H1 (cell line): ENCODE data around the genes H2AB1, F8 and H2AB3.

DNA sequence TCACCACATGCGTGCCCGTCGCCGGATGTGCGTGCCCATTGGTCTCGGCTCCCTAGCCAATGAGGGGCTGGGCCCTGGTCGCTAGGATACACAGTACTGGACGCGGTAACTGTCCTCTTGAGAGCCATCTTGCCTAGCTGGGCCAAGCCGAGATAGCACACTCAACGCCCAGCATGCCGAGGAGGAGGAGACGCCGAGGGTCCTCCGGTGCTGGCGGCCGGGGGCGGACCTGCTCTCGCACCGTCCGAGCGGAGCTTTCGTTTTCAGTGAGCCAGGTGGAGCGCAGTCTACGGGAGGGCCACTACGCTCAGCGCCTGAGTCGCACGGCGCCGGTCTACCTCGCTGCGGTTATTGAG is at the start of gene H2AB1:
Gene H2AB1 (plus strand): TSS at position 96 of the 356 bp plus-strand sequence.
- RRBS: no CpG with 5 or more reads among the region's 33 CpGs
CAGE:
- cytosol, long polyA plus RNA: no peak
- long polyA plus RNA: no peak
- nucleus, long polyA plus RNA: no peak

- RRBS: no CpG with 5 or more reads among the region's 4 CpGs
CAGE:
- cytosol, long polyA plus RNA: no peak
- long polyA plus RNA: no peak
- nucleus, long polyA plus RNA: no peak
Measured at GRCh38 chrX:154988832-154989251, 33.7 kb downstream of the F8 start.

DNA sequence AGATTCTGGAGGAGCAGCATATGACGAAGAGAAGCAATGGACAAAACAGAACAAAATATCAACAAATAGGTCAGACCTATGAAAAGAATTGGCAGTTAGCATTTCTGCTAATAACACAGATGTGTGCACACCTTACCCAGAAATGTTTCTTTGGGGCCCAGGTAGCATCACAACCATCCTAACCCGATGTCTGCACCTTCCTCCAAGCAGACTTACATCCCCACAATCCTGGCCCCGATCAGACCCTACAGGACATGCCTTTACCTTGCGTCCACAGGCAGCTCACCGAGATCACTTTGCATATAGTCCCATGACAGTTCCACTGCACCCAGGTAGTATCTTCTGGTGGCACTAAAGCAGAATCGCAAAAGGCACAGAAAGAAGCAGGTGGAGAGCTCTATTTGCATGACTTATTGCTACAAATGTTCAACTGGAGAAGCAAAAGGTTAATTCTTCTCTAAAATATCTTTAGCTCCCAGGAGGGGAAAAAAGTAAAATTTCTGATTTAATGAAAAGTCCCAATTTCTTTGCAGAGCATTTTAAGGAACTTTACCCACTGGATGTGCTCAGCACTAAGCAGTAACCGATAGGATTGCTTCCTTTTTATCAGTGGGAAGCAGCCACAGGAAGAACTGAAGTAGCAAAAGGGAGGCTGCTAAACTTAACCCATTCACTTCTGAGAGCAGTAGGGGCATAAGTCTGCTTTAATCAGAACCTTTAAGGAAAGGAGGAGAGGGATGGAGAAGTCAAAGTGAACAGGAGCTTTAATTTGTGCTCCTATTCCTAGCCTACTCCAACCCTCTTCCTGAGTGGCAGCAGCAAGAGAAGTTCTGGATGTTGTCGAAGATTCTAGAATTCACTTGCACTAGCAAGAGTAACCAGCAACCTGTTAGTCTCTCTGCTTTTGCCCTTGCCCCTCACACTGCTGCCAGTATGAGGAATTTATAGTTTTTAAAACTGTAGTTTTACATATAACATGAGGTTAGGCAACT is at the start of gene F8:
Gene F8 (minus strand): TSS at position 578 of the 992 bp plus-strand sequence.
- RRBS: no CpG with 5 or more reads among the region's 8 CpGs
CAGE:
- cytosol, long polyA plus RNA: no peak
- long polyA plus RNA: no peak
- nucleus, long polyA plus RNA: no peak

GRCh38 chrX:155119765-155120252 is 48.5 kb downstream of the BRCC3 start:
- RRBS: no CpG with 5 or more reads among the region's 2 CpGs
CAGE:
- cytosol, long polyA plus RNA: no peak
- long polyA plus RNA: no peak
- nucleus, long polyA plus RNA: no peak

GRCh38 chrX:155330847-155331430 is 3.5 kb downstream of the CLIC2 start:
- RRBS: no CpG with 5 or more reads among the region's 4 CpGs
CAGE:
- cytosol, long polyA plus RNA: no peak
- long polyA plus RNA: no peak
- nucleus, long polyA plus RNA: no peak

DNA sequence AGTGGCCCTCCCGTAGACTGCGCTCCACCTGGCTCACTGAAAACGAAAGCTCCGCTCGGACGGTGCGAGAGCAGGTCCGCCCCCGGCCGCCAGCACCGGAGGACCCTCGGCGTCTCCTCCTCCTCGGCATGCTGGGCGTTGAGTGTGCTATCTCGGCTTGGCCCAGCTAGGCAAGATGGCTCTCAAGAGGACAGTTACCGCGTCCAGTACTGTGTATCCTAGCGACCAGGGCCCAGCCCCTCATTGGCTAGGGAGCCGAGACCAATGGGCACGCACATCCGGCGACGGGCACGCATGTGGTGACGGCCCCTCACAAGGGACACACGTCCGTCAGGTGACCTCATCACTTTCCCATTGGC is at the start of gene H2AB3:
Gene H2AB3 (minus strand): TSS at position 208 of the 359 bp plus-strand sequence.
- RRBS: no CpG with 5 or more reads among the region's 28 CpGs
CAGE:
- cytosol, long polyA plus RNA: no peak
- long polyA plus RNA: no peak
- nucleus, long polyA plus RNA: no peak

- RRBS: no CpG with 5 or more reads among the region's 7 CpGs
CAGE:
- cytosol, long polyA plus RNA: no peak
- long polyA plus RNA: no peak
- nucleus, long polyA plus RNA: no peak
Measured at GRCh38 chrX:155958930-155959649, 38.4 kb upstream of the IL9R start.